ENCODE data around the gene ACVR2A.

DNA sequence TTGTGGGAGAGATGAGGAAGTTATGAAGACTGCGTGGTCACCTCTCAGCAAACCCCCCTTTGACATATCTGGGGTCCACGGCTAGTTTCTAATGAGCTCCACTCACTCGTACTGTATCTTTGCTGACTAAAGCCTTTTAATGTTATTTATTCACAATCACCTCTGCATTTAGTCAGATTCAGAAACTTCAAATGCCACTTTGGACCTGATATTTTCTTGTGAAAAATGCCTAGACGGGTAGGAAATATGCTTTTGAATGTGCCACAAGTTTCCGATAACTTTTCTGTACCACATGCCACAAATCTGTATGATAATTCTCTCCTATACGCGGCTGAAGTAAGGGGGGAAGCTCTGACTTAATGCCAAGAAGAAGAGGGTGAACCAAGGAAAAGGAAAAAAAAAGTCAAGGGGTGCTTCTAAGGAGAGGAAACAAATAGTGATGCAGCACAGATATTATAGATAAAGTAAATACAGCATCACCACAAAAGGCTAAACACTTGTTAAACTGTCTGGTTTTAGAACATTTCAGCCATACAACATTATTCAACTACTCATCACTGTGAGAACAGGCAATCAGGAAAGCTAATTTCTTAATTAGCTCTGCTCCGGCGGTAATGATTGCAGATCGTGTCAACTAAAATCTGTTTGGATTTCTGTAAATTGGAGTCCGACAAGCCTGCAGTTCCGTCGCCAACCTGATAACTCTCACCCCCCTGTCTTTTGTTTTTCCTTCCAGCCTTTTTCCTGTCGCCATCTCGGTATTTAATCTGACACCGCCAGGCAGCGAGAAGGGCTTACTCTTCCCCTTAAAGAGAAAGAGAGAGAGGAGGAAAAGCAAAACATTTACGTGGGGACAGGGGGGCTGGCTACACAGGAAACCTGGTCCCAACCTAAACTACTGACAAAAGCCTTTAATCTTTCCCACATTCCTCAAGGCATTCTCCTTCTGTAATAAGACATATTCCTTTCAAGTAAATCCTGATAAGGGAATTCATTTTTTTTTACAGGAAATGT lies 67.6 kb downstream of the ZEB2 start:
- PRO-cap, result no peak

DNA sequence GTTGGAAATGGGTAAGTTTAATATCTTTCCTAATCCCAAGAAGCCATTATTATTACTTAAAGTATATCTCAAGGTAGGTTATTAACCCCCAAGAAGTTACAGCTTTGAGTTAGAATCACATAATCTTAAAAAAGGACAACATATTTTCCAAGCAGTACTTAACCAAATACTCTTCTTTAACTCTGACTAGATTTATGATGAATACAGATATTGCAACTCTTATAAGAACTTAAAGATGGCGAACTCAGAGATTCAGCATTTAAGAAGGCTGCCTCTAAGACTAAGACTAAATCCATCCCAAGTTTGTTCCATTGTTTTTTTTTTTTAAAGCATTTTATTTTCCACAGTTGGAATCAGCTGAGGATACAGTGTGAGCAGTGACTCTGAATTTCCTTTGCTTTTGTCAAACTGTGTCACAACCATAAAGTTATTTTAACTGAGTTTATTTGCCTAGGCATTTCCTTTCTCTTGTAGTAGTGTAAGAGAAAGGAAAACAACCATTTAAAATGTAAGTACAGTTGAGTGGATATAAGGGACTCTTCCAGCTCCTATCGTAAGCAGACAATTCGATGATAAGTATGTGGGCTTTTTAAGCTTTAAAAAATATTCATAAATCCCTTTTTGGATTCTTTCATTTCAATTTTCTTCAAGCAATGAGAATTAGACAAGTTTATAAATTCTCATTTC lies 64.0 kb downstream of the ZEB2 start:
- PRO-cap, result no peak

- PRO-cap, result no peak
Measured at GRCh38 chr2:144456491-144457350, 63.2 kb downstream of the ZEB2 start.

GRCh38 chr2:145037950-145038876 lies 518.3 kb upstream of the ZEB2 start:
- PRO-cap, result no peak

GRCh38 chr2:145065683-145066671 lies 546.1 kb upstream of the ZEB2 start:
- PRO-cap, result no peak

- PRO-cap, result bidirectional peak, plus-strand start at chr2:147464458, minus-strand start at chr2:147464300
Measured at GRCh38 chr2:147464153-147464637, 380.6 kb upstream of the ACVR2A start.

- PRO-cap, result unidirectional peak, minus-strand start at chr2:147614531
Measured at GRCh38 chr2:147614220-147614601, 230.6 kb upstream of the ACVR2A start.

GRCh38 chr2:147844402-147845346 lies at the start of gene ACVR2A:
TSS of gene ACVR2A (plus strand) at chr2:147845029.
- PRO-cap, result bidirectional peak, plus-strand start at chr2:147844732, minus-strand start at chr2:147844191; bidirectional peak, plus-strand start at chr2:147845142, minus-strand start at chr2:147845014; bidirectional peak, plus-strand start at chr2:147845206, minus-strand start at chr2:147845195; bidirectional peak, plus-strand start at chr2:147845407, minus-strand start at chr2:147845289

- PRO-cap, result unidirectional peak, minus-strand start at chr2:148646139
Measured at GRCh38 chr2:148645981-148646351, 1.4 kb downstream of the EPC2 start.

- PRO-cap, result no peak
Measured at GRCh38 chr2:148707252-148707938, 62.8 kb downstream of the EPC2 start.

DNA sequence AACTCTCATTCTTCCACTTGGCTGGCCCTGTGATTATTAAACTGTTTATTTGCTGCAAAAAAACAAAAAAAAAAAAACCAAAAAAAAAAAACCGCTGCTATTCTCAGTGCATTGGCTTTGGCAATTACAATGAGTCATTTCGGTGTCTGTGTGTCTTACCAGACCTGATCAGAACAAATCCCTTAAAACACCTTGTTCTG lies 60.0 kb upstream of the KIF5C start:
- PRO-cap, result unidirectional peak, plus-strand start at position 81 of the sequence

- PRO-cap, result no peak
Measured at GRCh38 chr2:148922308-148922807, 47.3 kb downstream of the KIF5C start.

DNA sequence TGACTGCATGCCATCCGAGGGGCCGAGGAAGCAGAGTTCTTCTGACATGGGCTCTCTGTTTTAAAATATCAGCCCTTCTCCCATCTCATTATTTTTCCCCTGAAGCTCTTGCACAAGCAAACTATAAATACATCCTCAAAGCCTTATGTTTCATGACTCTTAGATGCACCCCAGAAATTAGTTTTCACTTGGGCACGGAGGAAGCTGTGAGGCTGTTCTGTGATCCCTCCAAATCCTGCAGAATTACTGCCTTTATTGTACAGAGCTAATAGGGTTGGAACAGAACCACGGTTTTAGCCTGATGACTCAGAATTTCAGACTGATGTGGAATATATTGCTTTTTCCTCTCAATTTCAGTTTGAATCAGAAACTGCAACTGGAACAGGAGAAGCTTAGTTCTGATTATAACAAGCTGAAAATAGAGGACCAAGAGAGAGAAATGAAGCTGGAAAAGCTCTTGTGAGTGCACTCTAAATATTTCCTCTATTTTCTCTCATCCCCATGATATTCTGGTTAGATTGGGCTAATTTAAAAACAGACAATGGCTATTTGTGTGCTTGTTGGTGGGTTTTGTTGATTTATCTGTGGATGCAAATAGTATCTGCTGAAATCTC lies 38.3 kb upstream of the LYPD6B start:
- PRO-cap, result no peak

DNA sequence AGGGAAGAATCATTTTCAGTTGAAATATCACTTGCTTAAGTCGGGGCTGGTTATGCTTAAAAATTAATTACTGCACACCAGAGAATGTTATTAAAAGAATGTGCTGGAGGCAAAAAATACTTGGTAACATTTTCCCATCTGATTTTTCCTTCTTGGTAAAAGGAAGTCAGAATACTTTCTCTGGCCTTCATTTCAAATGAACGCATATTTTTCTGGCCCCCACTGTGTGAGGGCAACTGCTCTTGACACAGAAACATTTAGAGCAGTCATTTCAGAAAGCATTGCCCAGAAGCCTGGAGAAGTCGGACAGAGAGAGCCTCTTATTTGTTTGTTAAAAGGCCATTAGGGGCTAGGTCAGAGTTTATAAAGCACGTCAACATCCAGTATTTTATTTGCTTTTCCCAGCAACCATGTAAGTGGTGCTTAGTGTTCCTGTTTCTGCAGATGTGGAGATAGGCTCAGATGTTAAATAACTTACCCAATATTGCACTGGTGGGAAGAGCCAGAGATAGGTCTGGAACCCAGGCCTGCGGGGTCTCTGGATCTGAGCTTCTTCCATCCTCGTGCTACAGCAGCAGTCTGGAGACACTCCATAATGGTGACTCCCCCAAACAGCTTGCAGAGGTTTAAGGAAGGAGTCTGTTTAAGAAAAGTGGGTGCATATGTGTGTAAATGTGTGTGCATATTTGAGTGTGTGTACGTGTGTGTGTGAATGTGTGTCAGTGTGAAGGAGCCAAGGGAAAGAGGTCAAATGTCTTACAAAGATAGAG lies 32.8 kb upstream of the LYPD6B start:
- PRO-cap, result no peak

- PRO-cap, result no peak
Measured at GRCh38 chr2:150001789-150002085, 414.2 kb upstream of the MMADHC start.

- PRO-cap, result no peak
Measured at GRCh38 chr2:150529380-150529725, 41.9 kb upstream of the RND3 start.

DNA sequence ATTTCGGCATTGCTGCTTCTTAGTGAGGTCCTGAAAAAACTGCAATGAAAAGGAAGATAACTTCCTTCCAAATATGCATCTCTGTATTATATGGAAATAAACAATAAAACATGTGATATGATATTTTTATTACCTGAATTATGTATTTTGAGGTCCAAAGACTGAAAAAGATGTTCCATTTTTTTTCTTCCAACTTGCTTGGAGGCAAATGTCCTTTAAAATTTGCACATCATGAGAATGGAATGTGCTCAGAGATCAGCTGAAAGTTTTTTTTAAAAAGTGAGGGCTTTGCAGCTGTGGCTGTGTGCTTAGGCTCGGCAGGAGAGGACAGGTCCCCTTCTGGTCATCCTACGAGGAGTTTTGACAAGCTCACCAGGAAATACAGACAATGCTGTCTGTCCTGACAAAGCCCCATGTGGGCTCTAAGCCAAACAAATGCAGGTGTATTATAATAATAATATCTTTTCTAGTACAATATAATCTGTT lies 132.4 kb upstream of the RND3 start:
- PRO-cap, result no peak

DNA sequence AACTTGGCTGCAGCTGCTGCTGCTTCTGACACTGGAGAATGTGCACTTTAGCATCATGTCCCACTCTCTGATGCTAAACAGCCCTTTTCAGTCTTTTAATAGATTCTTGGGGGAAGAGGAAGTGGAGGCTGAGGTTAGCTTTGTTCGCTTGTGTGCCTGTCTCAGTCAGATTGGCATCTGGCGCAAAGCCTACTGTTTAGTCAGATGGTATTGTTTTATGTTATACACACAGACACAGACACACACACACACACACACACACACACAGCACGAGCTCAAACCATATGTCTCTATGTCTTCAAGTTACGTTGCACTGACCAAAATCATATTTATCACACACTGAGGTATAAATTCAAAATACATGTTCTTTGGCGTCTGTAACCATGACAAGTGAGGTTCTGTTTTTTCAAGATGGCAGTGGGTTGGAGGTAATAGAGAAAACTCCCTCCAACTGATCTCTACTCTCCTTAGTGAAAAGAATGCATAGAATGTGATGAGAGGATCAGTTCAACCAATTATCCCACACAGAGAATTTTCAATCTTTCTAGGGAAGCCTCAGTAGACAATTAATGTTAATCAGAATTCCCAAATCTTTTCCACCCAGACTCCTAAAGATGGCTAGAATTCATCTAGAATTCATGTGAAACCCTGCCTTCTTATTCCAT lies 136.8 kb upstream of the RND3 start:
- PRO-cap, result no peak

- PRO-cap, result no peak
Measured at GRCh38 chr2:151704291-151705103, 29.8 kb downstream of the NEB start.

GRCh38 chr2:151789525-151790018 lies 38.6 kb downstream of the ARL5A start:
- PRO-cap, result no peak

Data from ileum (tissue), 1 donor.